ENCODE data around the genes NKAIN4, ARFGAP1 and SRMS.

- RRBS, 2 experiments: no CpG with 5 or more reads among the region's 20 CpGs
CAGE:
- cytosol, long polyA minus RNA: no peak
- cytosol, long polyA plus RNA: no peak
- long polyA plus RNA: no peak
- nucleus, long polyA minus RNA: no peak
- nucleus, long polyA plus RNA: no peak
Measured at GRCh38 chr20:62800596-62801381, 3.8 kb upstream of the OGFR start.

- RRBS, 2 experiments: 96% methylated on average over 3 of the region's 21 CpGs
CAGE:
- cytosol, long polyA minus RNA: no peak
- cytosol, long polyA plus RNA: no peak
- long polyA plus RNA: no peak
- nucleus, long polyA minus RNA: no peak
- nucleus, long polyA plus RNA: no peak
Measured at GRCh38 chr20:62840065-62840579, 21.5 kb downstream of the TCFL5 start.

DNA sequence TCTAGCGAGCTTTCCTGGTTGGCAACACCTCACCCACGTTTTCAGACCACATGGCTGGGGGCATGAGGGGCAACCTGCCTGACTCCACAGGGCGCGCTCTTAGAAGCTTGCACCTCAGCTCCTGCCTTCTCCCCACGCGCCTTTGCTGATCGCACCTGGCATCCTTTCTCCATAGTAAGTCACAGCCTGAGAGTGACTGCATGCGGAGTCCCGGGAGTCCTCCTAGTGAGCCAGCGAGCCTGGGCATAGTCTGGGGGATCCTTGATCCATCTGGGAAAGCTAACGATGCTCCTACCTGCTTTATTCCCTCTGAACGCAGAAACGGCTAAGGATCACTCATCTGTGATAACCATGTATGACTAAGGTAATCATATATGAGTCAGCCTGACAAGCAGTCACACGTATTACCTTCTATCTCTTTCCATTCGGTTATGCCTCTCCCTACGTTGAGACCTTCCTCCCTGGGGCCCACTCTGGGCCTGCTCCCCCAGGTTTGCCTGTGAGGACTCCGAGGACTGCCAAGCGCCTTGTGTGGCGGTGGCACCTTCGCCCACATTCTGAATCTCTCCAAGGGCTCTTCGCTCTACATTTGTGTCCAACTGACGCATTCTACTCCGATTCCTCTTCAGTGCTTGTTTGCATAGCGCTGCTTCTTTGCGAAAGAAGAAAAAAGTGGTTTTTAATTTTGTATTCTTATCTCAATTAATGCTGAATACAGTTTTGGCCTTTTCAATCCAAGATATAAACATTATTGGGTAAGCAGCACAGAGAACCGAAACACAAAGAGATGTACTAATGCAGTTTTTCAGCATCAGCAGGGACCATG, 4.4 kb downstream of the TCFL5 start:
- RRBS, 2 experiments: no CpG with 5 or more reads among the region's 26 CpGs
CAGE:
- cytosol, long polyA minus RNA: start-site peak on the minus strand centred at position 435 of the sequence, 51 bp wide, 17 reads
- cytosol, long polyA plus RNA: no peak
- long polyA plus RNA: no peak
- nucleus, long polyA minus RNA: no peak
- nucleus, long polyA plus RNA: no peak

GRCh38 chr20:62903404-62904175, 22.7 kb downstream of the DIDO1 start:
- RRBS, 2 experiments: no CpG with 5 or more reads among the region's 10 CpGs
CAGE:
- cytosol, long polyA minus RNA: no peak
- cytosol, long polyA plus RNA: no peak
- long polyA plus RNA: no peak
- nucleus, long polyA minus RNA: no peak
- nucleus, long polyA plus RNA: no peak

DNA sequence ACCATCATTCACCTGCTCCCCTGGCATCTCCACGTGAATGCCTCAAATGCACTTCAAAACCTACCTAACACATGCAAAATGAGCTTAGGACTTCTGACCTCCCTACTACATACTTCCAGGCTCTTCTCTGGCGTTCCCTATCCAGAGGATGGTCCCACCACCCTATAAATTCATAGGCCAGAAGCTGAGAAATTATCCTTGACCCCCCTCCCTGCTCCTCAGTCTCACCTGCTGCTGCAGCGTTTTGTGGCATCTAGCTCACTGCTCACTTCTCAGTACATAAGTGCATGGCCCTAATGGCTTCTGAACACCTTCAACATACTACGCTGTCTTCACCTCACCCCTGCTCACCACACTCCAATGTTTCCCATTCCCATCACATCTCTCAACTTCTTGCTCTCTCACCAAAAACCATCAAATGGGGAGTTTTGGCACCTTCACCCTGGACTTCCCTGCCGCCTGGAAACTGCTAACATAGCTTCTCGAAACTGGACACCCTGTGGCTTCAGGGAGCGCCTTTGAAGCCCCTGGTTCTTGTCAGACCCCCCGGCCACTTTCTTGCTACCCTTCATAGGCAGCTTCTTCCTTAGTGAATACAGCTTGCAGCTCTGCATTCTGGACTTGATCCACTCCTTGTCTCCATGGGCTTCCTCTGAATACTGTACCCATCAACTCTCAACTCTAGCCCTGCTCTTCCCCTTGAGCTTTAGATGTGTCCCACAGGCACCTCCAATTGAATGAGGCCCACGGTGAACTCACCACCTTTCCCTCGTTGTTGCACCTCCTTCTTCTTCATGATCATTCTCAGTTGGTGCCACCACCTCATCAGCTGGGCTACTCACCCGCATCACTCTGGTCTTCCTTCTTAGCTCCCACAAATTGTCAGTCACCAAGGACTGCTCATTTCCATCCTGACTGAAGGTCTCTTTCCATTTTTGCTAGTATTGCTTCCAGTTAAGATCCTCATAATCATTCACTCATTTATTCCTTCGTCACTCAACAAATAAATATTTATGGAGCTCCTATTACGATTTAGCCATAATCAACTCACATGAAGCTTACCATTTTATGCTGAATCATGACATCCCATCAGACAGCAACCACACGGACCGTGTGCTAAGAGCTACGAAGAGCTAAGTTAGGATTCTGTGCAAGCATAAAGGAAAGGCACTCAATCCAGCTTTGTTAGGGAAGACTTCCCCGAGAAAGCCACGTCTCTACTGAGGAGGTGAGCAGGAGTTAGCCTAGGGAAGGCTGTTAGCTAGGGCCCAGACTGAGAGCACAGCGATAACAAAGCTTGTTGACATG, 3.2 kb upstream of the GID8 start:
- RRBS, 2 experiments: no CpG with 5 or more reads among the region's 19 CpGs
CAGE:
- cytosol, long polyA minus RNA: start-site peak on the minus strand centred at position 200 of the sequence, 28 bp wide, 6 reads
- cytosol, long polyA plus RNA: no peak
- long polyA plus RNA: no peak
- nucleus, long polyA minus RNA: no peak
- nucleus, long polyA plus RNA: no peak

DNA sequence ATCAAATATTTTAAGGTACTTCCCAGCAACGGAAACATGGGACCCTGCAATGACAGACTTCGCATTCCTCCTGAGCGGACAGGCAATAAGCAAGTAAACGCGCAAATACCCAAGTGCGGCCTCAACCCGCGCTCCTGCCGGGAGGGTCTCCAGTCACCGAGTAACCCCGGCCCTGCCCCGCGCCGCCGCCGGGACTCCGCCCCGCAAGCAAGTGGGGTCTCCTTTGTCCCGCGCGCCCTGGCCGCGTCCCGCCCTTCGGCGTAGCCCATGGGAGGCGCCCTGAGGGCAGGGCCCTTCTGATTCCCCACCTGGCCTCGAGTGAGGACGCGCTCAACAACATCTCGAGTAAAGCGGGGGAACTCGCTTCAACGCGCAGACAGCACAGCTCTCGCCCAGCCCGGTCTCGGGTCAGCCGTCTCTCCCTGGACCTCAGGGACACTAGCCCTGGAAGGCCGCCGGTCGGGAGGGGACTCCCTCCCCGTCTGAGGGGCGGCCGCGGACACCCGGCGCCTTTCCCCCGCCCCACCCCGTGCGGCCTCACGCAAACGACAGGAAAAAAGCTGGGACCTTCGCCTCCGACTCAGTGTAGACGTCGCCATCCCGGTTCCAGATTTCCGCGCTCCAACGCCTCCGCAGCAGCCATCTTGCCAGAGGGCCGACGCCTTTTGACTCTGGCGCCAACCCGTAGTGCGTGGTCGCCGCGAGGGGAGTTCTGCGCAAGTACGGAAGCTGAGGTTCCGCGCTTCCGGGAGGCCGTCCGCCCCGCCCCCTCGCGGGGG, 529 bp upstream of the GID8 start:
- RRBS, 2 experiments: 1% methylated on average over 26 of the region's 80 CpGs
CAGE:
- cytosol, long polyA minus RNA: start-site peak on the plus strand centred at position 253 of the sequence, 94 bp wide, 31 reads; start-site peak on the minus strand centred at position 665 of the sequence, 5 bp wide, 1,322 reads
- cytosol, long polyA plus RNA: start-site peak on the minus strand centred at position 676 of the sequence, 54 bp wide, 66 and 263 reads in 2 replicates
- long polyA plus RNA: start-site peak on the plus strand centred at position 288 of the sequence, 167 bp wide, 19 and 20 reads in 2 replicates
- nucleus, long polyA minus RNA: no peak
- nucleus, long polyA plus RNA: start-site peak on the minus strand centred at position 675 of the sequence, 38 bp wide, 748 and 1,226 reads in 2 replicates

- RRBS, 2 experiments: no CpG with 5 or more reads among the region's 10 CpGs
CAGE:
- cytosol, long polyA minus RNA: no peak
- cytosol, long polyA plus RNA: no peak
- long polyA plus RNA: no peak
- nucleus, long polyA minus RNA: no peak
- nucleus, long polyA plus RNA: no peak
Measured at GRCh38 chr20:62939174-62939617, 1.2 kb downstream of the GID8 start.

DNA sequence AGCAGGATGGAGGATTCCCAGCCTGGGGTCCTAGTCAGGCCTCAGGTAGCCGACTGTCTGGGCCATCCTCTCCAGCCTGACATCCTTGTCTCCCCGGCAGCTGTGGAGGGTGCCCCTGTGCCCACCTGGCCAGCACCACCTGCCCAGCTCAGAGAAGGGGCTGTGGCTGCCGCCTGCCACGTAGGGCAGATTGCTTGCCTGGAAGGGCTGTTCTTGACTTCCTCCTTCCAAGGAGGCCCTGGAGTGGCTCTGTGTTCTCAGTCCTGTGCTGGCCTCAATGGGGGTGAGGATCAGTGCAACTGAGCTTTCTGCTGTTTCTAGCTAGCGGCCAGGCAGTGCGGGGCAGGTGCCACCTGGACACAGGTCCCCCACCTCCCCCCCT, 2.1 kb downstream of the SLC17A9 start:
- RRBS, 2 experiments: no CpG with 5 or more reads among the region's 6 CpGs
CAGE:
- cytosol, long polyA minus RNA: no peak
- cytosol, long polyA plus RNA: no peak
- long polyA plus RNA: no peak
- nucleus, long polyA minus RNA: no peak
- nucleus, long polyA plus RNA: no peak

DNA sequence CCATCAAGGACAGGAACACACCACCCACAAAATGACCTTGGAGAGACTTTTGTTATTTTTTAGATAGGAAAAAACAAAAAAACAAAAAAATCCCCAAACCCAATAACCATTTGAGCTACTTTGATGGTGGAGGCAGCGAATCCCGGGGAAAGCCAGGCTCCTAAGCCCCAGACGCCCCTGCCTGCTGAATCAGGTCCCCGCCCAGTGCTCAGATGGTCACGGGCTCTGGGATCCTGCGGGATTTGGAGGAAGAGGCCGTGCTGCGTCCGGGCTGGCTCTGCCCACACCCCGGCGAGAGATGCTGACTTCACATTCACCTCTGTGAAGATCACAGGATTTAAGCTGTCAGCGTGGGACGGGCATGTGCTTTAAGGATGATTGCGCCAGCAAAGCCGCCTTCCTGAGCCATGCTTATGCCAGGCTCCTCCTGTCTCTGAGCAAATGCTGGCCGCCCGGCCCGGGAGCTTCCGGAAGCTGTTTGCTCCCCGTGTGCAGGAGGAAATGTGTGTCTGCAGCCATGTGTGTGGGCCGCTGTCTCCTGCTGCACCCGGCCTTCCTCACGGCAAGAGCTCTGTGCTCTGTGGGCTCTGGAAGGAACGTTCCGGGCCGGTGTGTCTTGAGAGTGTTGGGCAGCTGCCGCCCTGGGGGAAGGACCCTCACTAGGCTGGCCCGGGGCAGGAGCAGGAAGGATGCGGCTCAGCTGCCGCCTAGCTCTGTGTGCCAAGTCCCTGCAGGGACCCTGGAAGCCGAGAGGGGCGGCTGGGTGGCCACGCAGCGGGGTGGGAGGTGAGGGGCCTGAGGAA, 18.8 kb upstream of the BHLHE23 start:
- RRBS, 2 experiments: 17 to 20% methylated on average over 12 of the region's 34 CpGs
CAGE:
- cytosol, long polyA minus RNA: no peak
- cytosol, long polyA plus RNA: no peak
- long polyA plus RNA: no peak
- nucleus, long polyA minus RNA: no peak
- nucleus, long polyA plus RNA: no peak

GRCh38 chr20:63176286-63176802, 39.6 kb downstream of the YTHDF1 start:
- RRBS, 2 experiments: 25 to 26% methylated on average over 11 of the region's 26 CpGs
CAGE:
- cytosol, long polyA minus RNA: no peak
- cytosol, long polyA plus RNA: no peak
- long polyA plus RNA: no peak
- nucleus, long polyA minus RNA: no peak
- nucleus, long polyA plus RNA: no peak

DNA sequence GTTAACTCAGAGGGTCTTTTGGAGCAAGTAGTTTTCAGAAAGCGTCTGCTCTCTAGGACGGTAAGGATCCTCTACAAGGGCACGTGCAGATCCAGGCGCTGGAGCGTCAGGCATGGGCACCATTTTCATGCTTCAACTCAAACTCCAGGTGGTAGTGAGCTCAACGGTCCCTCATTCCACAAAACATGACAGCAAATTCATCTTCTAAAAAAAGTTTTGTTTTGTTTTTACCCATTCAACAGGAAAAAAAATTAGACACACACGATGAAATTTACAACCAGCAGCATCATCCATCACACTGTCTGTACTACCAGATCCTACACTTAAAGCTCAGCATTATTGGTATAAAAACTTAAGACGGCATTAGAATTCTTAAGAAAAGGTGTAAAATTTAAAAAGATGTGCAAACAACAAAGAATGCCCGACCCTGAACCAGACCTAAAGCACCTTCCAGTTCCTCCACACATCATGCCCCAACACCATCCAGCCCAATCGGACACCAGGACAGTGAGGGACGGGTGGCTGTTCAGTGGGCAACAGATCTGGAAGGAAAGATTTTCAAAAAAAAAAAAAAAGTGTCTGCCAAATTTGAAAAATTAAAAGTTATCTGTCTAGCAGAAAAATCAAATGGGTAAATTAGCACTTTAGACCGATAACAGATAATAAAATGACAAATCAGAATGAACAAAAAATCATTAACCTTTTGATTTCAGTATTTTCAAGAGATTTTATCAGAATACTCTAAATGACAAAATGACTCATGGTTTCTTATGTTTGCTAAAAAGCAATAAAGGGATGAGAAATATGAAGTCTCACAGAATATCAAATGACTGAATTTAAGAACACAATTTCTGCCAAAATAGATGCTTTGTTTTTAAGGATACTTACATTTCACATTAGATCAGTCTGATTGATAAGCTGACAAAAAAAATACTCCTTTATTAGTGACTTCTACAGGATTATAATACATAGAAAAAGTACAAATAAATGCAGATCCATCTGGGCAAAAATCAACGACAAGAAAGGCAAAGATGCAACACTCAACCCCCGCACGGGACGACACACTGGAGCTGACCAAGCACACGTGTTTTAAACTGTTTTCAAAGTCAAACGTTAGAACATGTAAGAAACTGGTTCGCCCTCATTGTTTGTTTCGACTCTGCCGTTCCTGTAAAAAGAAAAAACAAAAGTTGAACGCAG, 20.0 kb downstream of the YTHDF1 start:
- RRBS, 2 experiments: no CpG with 5 or more reads among the region's 22 CpGs
CAGE:
- cytosol, long polyA minus RNA: start-site peak on the minus strand centred at position 710 of the sequence, 57 bp wide, 33 reads; start-site peak on the minus strand centred at position 828 of the sequence, 20 bp wide, 21 reads; start-site peak on the minus strand centred at position 940 of the sequence, 62 bp wide, 45 reads; start-site peak on the minus strand centred at position 1,119 of the sequence, 8 bp wide, 18 reads
- cytosol, long polyA plus RNA: no peak
- long polyA plus RNA: start-site peak on the minus strand centred at position 443 of the sequence, 45 bp wide, 67 and 109 reads in 2 replicates; start-site peak on the minus strand centred at position 620 of the sequence, 70 bp wide, 15 and 22 reads in 2 replicates; start-site peak on the minus strand centred at position 1,050 of the sequence, 8 bp wide, 122 and 91 reads in 2 replicates
- nucleus, long polyA minus RNA: no peak
- nucleus, long polyA plus RNA: no peak

- RRBS, 2 experiments: 14 to 15% methylated on average over 34 to 41 of the region's 46 CpGs
CAGE:
- cytosol, long polyA minus RNA: no peak
- cytosol, long polyA plus RNA: no peak
- long polyA plus RNA: no peak
- nucleus, long polyA minus RNA: no peak
- nucleus, long polyA plus RNA: no peak
Measured at GRCh38 chr20:63254292-63254671, at the start of gene NKAIN4. NKAIN4 (minus strand) TSS chr20:63254463.

DNA sequence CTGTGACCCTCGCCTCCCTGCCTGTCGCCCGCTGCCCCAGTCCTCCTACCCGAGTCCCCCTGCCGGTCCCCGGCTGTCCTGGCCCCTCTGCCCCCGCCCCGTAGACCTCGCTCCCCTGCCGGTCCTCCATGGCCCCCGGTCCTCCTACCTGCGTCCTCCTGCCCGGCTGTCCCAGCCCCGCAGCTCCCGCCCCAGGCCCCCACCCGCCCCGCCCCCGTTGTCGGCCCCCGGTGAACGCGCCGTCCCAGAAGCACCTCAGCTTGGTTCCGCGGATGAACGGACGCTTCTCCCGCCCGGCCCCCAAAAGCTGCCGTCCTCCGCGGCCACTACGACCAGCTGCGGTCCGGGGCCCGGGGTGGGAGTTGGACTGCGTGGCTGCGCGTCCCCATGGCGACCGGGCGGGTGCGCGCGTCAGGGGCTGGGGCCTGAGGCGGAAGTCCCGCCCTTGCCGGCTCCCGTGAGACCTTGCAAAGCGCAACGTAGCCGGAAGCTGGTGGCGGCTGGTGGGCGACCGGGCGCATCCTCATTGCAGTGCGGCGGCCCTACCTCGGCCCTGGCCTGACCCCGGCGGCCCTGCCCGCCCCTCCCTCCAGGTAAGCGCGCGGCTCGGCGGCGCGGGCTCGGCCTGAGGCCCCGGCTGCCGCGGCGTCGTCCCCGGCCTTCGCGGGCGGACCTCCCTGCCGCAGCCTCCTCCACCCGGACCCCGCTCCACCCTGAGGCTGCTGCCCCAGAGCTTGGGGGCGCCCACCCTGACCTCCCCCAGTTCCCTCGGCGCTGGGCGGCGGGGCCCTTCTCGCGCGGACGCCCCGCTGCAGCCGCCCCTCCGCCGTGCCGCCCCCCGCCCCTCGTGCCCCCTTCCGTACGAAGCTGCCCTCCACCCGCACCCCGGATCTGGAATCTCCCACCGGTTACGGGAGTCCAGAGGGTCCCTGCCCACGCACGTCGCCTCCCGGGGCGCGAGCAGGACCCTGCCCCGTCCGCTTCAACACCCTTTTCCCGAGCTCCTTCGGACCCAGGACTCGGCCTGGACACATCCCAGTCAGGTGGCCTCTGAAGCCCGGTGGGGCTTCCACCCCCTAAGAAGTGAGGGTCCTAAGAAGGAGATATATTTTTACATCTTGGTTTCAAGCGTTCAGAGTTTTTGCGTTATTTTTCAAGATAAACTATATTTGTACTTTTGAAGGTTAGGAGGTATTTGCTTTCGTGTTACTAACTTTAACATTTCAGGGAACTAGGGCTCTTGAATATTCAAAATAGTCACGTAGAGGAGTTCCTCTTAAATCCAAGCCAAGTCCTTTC, at the start of gene ARFGAP1:
Gene ARFGAP1, plus strand, starts transcription at position 486 of the 1,299 bp plus-strand sequence.
- RRBS, 2 experiments: 1 to 2% methylated on average over 79 to 82 of the region's 120 CpGs
CAGE:
- cytosol, long polyA minus RNA: no peak
- cytosol, long polyA plus RNA: start-site peak on the plus strand centred at position 513 of the sequence, 54 bp wide, 135 and 35 reads in 2 replicates
- long polyA plus RNA: start-site peak on the plus strand centred at position 528 of the sequence, 97 bp wide, 176 and 398 reads in 2 replicates
- nucleus, long polyA minus RNA: no peak
- nucleus, long polyA plus RNA: start-site peak on the plus strand centred at position 530 of the sequence, 90 bp wide, 1,147 and 4,138 reads in 2 replicates

GRCh38 chr20:63284089-63284500, 8.9 kb upstream of the COL20A1 start:
- RRBS, 2 experiments: 94 to 97% methylated on average over 3 of the region's 15 CpGs
CAGE:
- cytosol, long polyA minus RNA: no peak
- cytosol, long polyA plus RNA: no peak
- long polyA plus RNA: no peak
- nucleus, long polyA minus RNA: no peak
- nucleus, long polyA plus RNA: no peak

DNA sequence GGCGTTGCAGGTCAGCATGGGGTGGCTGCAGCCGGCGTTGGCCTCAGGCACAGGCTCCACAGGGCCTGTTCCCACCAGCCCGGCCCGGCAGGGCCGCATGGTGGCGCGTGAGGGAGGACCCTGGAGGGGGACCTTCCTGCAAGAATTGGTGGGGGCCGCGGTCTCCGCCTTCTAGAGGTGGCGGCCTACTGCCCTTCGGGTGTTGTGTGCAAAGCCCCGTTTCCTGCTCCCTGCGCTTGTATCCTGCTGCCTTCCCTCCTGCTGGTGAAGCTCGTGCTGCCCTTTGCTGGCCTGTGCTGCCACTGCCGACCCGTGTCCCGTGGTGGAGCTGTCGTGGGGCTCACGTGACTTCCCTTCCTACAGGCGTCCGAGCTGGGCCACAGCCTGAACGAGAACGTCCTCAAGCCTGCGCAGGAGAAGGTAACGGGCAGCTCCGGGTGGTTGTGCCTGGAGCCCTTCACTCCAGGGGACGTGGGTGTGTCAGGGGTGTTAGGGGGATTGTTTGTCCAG, 8.4 kb upstream of the COL20A1 start:
- RRBS, 2 experiments: 81 to 94% methylated on average over 3 of the region's 29 CpGs
CAGE:
- cytosol, long polyA minus RNA: no peak
- cytosol, long polyA plus RNA: no peak
- long polyA plus RNA: no peak
- nucleus, long polyA minus RNA: no peak
- nucleus, long polyA plus RNA: no peak

GRCh38 chr20:63321120-63321838, 28.3 kb downstream of the COL20A1 start:
- RRBS, 2 experiments: 44 to 50% methylated on average over 2 of the region's 21 CpGs
CAGE:
- cytosol, long polyA minus RNA: no peak
- cytosol, long polyA plus RNA: no peak
- long polyA plus RNA: no peak
- nucleus, long polyA minus RNA: no peak
- nucleus, long polyA plus RNA: no peak

DNA sequence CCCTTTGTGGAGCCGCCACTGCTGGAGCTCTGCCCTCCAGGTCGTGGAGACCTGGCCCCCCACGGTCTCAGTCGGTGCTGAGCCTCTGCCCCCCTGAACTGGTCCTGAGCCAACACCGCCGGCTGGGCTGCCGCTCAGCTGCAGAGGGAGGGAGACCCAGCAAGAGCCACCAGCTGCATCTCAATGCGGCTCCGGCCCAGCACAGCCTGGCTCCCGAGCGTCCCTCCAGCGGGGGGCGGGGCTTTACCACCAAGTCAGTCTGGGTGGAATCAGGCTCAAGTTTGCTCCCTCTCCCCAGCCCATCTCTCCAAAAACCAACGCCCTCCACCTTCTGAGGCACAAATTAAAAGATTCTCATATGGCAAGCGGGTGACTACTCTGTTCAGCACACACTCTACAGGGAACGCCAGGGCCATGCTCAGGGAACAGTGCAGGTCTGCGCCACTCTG, 8.8 kb downstream of the CHRNA4 start:
- RRBS, 2 experiments: 10 to 11% methylated on average over 4 of the region's 17 CpGs
CAGE:
- cytosol, long polyA minus RNA: no peak
- cytosol, long polyA plus RNA: no peak
- long polyA plus RNA: no peak
- nucleus, long polyA minus RNA: no peak
- nucleus, long polyA plus RNA: no peak

DNA sequence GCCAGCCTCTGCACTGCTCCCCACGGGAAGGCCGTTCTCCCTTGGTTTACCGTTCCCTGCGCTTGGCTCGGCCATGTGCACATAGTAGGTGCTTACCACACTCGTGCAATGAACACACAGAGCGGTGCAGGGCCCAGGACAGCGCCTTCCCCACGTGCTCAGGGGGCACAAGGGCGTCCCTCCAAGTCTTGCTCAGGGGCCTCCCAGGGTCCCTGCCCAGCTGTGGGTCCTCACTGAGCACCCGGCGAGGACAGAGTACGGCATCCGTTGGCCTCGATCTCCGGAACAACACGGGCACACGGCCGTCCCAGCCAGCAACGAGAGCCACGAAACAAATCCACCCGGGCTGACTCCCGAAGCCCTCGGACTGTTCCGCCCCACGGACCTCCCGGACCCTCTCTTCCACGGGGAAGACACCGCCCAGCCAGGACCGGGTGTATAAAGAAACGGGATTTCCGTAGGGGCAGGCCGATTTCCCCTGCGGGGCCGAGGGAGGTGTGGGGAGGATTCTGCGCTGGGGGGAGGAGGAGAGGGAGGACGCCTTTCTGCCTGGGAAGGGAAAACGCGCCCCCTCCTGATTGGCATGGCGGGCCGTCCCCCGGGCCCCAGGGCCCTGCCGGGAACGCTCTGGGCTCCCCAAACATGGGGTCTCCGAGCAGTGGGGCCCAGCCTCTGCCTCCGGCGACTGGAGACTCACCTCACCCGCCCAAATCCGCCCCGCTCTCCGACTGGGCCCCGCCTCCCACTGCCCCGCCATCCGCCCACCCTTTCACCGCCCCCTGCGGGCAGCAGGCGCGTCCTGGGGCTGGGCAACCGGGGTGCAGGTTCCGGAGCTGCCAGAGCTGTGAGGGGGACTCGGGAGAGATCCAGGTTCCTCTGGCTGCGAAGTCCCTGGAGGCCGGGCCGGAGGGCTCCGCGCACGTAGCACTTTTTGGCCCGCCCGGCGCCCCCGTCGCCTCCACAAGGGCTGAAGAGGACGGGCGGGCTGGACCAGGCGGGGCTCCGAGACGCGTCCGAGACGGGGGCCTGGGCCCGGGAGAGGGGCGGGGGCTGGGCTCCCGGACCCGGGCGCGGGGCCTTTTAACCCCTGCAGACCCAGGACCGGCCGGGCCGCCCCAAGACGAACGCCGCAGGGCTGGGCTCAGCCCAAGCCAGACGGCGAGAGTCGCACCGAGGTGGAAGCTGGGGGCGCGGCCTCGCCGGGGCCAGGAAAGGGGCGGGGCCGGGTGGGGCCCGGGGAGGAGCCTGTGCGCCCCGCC, 685 bp upstream of the PPDPF start:
- RRBS, 2 experiments: 9 to 12% methylated on average over 45 to 54 of the region's 105 CpGs
CAGE:
- cytosol, long polyA minus RNA: no peak
- cytosol, long polyA plus RNA: no peak
- long polyA plus RNA: no peak
- nucleus, long polyA minus RNA: no peak
- nucleus, long polyA plus RNA: no peak

DNA sequence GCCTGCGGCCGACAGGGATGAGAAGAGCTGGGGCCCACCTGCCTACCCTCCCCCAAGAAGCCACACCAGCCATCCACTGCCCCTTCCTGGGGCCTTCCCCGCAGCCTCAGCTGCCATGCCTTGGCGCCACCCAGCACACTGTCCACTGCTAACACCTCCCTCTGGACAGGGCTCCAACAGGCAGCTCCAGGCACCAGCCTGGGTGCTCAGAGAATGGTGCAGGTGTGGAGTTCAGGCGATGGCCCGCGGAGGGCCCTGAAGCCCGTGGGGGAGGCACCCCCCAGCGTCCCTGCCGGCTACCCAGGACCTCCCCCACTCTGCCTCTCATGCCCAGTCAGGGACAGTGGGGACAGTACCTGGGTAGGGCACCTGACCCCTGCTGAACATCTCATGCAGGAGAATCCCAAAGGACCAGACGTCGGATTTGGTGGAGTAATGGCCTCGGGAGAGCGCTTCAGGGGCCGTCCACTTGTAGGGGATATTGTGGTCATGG, 7.4 kb downstream of the PTK6 start:
- RRBS, 2 experiments: no CpG with 5 or more reads among the region's 15 CpGs
CAGE:
- cytosol, long polyA minus RNA: no peak
- cytosol, long polyA plus RNA: no peak
- long polyA plus RNA: no peak
- nucleus, long polyA minus RNA: no peak
- nucleus, long polyA plus RNA: no peak

DNA sequence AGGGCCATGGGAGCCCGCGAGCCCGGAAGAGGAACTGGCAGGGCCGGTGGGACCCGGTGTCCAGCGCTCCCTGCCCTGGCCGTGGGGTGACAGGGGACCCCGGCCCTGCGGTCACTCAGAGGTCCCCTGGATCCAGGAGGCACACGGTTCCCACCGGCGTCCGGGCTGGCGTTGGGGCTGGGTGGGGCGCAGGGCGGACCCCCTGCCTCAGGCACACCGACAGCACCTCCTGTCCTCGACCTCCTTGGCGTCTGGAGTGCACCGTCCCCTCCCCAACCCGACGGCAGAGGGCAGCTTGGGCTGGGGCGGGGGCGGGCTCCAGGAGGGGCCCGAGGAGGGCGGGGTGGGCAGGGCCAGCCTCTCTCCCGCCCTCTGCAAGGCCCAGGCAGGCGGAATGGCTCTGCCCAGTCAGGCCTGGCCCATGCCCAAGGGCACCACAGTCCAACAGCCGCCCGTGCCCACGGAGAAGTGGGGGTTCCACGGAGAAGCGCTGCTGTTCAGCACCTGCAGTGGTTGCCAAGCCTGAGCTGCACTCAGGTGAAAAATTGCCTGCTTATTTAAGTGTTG, at the start of gene SRMS:
Gene SRMS, minus strand, starts transcription at position 260 of the 567 bp plus-strand sequence.
- RRBS, 2 experiments: 46 to 50% methylated on average over 10 of the region's 33 CpGs
CAGE:
- cytosol, long polyA minus RNA: no peak
- cytosol, long polyA plus RNA: no peak
- long polyA plus RNA: no peak
- nucleus, long polyA minus RNA: no peak
- nucleus, long polyA plus RNA: no peak

Data from HepG2 (cell line).